Foreskin keratinocyte (primary cell): ENCODE results near the genes ECHDC1 and SAMD3.

GRCh38 chr6:125945438-125945864 is 11.1 kb upstream of the HINT3 start:
- RAMPAGE, total RNA: no peak

- RAMPAGE, total RNA: no peak
Measured at GRCh38 chr6:127120205-127121119, 2.0 kb downstream of the RSPO3 start.

GRCh38 chr6:127148369-127148960 is 30.0 kb downstream of the RSPO3 start:
- RAMPAGE, total RNA: no peak

- RAMPAGE, total RNA: no peak
Measured at GRCh38 chr6:127155087-127155458, 36.6 kb downstream of the RSPO3 start.

DNA sequence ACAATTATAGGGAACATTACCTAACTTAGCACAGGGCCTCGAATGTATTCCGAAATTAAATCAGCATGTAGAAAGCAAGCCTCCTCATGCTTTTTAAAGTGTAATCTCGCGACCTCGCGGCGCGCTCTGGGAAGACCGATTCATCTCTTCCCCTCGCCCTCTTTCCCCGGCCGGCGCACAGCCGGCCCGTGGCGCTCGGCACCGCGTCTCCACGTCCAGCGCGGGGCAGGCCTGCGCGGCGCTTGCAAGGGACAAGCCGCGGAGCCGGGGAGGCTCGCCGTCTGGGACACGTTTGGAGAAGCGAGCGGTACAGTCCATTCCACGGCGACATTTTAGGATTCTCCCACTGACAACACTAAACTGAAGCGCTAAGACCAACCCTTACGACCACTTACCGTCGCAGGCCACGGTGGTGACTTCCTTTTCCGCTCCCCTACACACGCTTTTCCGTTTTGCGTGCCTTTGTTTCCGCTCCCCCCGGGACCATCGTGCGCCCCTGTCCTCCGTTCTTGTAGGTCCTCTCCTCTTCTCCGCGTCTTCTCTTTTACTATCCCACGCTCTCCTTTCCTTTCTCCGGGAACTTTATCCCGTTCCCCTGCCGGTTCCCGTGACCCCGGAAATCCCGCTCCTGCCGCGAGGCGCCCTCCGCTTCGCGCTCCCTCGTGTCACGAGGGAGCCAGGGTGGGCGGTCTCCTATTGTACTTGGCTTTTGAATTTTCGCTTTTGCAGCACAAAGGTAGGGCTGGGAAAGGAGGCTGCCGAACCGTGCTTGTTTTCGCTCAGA is at the start of gene ECHDC1:
Gene ECHDC1 (minus strand): TSS at position 669 of the 784 bp plus-strand sequence.
- RAMPAGE, total RNA: start-site peak on the minus strand centred at position 617 of the sequence, 43 bp wide, 176 and 150 reads in 2 replicates

- RAMPAGE, total RNA: no peak
Measured at GRCh38 chr6:127592888-127593965, 16.3 kb downstream of the C6orf58 start.

DNA sequence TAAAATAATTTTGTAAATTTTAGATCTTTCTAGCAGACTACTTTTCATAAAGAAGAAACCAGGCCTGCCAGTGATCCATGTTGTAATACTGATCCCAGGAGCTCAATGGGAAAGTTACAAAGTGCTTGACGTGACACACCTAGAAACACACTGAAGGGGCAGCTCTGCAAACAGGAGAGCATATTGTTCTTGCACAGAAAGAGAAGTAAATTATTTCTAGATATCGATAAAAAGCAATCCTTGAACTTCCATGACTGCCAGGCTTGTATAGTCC is 289.9 kb downstream of the PTPRK start:
- RAMPAGE, total RNA: no peak

- RAMPAGE, total RNA: no peak
Measured at GRCh38 chr6:128288810-128289503, 231.4 kb downstream of the PTPRK start.

DNA sequence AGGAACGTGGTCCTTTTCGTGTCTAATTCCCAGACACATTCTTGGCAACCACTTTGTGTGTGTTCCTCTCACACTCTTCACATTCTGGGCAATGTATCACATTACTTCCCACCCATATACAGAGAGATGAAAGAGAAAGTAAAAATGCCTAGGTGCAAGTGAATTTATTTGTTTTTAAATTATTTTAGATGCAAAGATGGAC is 102.7 kb downstream of the PTPRK start:
- RAMPAGE, total RNA: no peak

DNA sequence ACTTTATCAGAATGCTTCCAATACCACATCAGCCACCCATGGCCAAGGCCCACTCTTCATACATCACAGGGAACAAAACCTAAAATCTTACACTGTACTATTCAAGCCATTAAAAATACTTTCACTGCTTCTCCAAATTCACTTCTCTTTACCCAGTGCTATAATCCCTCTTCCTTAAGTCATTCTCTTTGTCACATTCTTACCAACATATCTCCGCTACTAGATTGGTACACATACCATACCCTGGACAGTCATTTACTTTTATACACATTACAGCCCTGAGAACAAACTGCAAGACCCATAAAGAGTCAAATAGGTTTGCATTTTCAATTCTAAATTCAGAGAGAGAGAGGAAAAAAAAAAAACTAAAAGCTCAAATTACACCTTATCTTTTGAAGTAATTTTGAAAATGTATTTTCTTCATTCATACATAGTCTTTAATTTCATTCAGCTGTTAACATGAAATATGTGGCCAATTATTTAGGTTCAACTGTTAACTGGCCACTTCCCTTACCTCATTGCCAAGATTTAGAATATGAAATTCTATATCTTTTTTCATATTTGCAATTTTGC is 39.5 kb downstream of the PTPRK start:
- RAMPAGE, total RNA: no peak

GRCh38 chr6:128518299-128518971 is 2.0 kb downstream of the PTPRK start:
- RAMPAGE, total RNA: no peak

DNA sequence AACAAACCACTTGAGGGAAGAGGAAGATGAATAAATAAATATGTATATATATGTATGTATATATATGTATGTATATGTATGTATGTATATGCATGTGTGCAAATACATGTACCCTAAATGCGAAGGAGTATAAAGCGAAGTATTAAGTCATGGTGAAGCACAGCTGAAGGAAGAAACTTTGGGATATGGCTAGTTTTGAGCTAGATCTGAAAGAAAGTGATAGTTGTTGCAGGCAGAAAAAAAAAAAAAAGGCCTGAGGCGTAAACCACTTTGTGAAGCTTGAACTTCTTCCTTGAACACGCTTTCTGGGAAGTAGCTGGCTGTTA is 6.2 kb upstream of the PTPRK start:
- RAMPAGE, total RNA: no peak

DNA sequence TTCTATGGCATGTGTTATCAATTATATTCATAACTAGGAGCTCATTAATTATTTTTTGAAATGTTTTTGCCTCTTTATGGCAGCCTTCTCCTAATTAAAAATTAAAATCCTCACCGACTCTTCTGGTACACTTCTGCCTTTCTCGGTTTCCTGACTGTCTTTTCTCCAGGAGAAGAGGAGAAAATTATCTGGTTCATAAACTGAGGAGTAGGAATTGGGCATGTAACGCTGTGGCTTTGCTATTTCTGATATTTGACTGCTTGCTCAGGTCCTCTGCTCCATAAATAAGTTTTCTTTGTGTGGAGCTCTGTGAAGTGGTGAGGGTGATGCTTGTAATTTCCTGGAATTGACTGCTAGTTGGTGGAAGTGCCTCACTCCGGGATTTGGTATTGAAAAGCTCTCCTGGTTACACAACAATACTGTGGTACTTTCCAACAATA is 25.2 kb upstream of the LAMA2 start:
- RAMPAGE, total RNA: no peak

DNA sequence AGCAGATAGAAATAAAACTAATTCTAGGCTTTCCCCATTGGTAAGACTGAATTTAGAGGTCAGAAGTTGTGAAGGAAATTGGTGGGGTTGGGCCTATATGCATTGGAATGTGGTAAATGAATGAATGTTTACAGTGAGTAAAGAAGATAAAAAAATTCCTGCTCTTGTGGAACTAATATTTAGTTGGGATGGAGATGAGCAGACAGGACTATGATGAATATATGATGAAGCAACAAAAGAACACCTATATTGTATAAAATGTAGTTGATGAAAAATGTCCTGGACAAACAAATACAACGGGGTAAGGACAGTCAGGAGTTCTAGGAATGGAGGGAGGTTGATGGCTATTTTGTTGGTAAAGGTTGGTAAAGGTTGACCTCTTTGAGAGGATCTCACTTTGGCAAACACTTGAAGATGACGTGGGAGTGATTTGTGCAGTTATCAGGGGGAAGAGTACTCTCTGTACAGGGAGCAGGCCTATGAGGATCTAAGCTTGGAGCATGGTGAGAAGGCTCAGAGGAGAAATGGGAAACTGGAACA is 5.3 kb downstream of the LAMA2 start:
- RAMPAGE, total RNA: no peak

DNA sequence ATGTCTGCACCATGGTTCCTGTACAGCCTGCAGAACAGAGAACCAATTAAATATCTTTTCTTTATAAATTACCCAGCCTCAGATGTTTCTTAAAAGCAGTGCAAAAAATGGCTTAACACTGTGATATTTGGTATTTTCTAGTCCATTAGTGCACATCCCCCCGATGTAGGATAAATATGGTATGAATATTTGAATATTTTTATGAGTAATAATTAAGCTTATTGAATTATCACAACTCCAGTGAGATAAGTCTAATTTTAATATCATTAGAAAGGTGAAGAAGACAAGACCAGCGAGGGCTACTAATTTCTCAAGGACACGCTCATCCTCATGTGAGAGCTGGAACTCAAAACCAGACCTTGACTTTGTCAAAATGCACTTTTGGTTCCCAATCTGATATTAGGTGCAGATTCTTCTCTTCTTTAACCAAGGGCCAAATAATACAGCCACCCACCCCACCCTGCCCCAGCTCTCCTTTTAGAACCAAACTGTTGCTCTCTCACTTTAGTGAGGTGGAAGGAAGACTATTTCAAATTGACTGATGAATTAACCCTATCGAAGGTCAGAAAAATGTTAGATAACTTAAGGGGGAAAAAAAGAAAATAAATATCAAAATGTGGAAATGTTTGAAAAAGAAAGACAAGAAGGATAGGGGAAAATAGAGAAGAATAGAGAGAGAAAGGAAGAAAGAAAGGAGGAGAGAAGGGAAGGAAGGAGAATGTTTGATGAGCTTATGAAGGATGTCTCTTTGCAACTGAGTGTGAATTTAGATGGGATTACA is 66.1 kb downstream of the LAMA2 start:
- RAMPAGE, total RNA: no peak

GRCh38 chr6:128996019-128996580 is 113.2 kb downstream of the LAMA2 start:
- RAMPAGE, total RNA: no peak

- RAMPAGE, total RNA: no peak
Measured at GRCh38 chr6:129264568-129264843, 381.6 kb downstream of the LAMA2 start.

DNA sequence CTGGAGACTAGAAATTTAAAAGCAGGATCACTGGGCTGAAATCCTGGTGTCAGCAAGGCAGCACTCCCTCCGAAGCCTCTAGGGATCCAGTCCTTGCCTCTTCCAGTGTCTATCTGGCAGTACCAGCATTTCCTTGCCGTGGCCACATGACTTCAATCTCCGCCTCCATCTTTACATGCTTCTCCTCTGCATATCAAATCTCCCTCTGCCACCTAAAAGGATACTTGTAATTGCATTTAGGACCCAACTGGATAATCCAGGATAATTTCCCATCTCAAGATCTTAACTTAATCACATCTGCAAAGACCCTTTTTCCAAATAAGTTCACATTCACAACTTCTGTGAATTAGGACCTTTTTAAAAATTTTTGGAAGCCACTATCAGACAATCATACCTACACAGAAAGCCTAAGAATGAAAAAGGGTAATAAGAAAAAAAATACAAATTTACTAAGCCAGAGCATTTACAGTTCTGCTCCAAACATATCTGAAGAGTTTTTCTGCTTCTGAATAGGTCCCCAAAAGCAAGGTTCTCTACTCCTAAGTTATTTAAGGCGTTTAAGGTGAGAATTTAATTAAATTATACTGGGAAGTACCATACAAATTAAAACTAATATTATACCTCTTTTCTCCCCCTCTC is 30.0 kb downstream of the ARHGAP18 start:
- RAMPAGE, total RNA: no peak

GRCh38 chr6:129775083-129775482 is 65.1 kb upstream of the ARHGAP18 start:
- RAMPAGE, total RNA: no peak

DNA sequence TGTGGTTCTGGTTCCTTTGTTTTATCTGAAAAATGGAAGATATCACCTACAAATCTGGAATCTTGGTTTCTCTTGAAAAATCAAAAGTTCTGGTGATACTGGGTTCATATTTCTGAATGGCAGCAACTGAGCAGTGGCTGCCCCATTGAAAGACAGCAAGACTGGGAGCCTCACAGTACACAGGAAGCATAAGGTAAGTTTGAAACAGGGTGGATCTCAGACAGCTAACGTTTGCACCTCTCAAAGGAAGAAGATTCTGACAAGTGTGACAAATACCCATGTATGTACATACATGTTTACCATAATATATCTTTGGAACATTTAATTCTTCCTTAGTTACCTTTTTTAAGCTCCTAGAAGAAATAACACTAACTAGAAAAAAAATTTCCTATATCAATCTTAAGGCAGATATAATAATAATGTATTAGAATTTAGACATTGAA is at the start of gene SAMD3:
Gene SAMD3 (minus strand): TSS at position 163 of the 443 bp plus-strand sequence.
- RAMPAGE, total RNA: no peak